GM23248 (cell line): ENCODE data around the genes BPNT1 and IARS2.

- RAMPAGE, long total RNA: no peak
Observed at GRCh38 chr1:220019858-220020251, 26.4 kb downstream of the EPRS1 start.

- RAMPAGE, long total RNA: start-site peak on the minus strand at chr1:220089763-220089835, 70 and 67 reads in 2 replicates
Observed at GRCh38 chr1:220089604-220090194, at the start of gene BPNT1. Gene BPNT1, minus strand, starts transcription at chr1:220089788.

DNA sequence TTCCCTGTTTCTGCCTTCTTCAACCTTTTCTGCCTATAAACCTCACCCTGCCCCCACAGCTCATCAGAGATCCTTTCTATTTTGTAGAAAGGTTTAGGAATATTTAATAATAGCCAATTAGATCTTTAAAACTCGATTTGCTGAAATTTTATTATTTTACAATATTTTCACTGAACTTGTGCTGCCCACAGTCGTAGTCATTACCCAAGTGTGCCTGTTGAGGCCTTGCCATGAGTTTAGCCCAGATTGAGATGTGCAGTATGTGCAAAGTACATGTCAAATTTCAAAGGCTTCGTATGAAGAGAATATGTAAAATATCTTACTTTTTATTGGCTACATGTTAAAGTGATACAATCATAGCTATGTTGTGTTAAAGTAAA lies 422 bp upstream of the IARS2 start:
- RAMPAGE, long total RNA: no peak

DNA sequence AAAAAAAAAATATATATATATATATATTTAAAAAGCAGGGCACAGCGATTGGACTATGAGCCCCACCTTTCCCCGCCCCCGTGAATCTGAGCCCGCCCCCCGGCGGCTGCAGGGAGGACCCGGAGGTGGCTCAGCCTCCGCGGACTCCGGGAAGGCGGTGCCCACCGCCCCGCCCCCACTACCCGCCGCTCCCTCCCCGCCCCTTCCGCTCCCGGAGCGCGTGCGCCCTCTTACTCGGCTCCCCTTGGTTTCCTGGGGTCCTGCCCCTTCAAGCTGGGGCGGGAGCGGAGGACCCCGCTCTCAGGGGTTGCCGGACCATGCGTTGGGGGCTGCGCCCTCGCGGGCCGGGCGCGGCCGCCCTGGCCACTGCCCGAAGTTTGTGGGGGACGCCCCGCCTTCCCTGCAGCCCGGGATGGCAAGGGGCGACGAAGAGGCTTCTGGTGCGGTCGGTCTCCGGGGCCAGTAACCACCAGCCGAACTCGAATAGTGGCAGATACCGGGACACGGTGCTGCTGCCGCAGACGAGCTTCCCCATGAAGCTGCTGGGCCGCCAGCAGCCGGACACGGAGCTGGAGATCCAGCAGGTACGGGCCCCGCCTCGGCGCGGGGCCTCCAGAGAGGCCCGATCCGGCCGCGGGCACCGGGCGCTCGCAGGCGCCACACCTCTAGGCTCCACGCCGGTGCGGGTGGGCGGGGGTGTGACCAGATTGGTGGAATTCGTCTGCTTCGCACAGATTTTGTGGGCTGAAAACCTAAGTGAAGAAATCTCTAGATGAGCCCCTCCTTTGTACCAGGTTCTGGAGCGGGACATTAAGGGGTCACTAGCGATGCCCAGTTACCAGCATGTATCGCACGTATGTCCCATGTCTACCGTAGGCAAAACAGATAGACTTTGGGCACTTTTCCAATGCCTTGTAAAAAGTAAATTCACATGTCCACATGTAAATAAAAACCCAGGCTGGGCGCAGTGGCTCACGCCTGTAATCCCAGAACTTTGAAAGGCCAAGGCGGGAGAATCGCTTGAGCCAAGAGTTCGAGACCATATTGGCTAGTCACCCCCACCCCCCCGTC lies at the start of gene IARS2:
TSS of gene IARS2 (plus strand) at position 233 of the 1,071 bp plus-strand sequence.
- RAMPAGE, long total RNA: start-site peak on the plus strand centred at position 241 of the sequence, 81 bp wide, 425 and 447 reads in 2 replicates

GRCh38 chr1:220206598-220207178 lies 65.6 kb downstream of the RAB3GAP2 start:
- RAMPAGE, long total RNA: no peak

DNA sequence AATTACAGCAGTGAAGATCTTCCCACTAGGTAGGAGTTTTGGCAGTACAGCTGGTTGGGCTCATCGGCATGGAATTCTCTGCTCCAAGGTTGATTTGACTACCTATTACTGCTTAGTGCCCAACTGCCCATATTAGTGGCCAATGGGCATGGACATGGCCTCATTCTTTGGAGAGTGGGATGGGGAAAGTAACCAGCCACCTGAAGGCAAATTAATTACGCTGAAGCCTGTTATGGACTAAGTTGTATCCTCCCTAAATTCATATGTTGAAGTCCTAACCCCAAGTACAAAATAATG lies 88.6 kb upstream of the RAB3GAP2 start:
- RAMPAGE, long total RNA: no peak

GRCh38 chr1:220750047-220750686 lies 2.0 kb downstream of the MTARC2 start:
- RAMPAGE, long total RNA: no peak

DNA sequence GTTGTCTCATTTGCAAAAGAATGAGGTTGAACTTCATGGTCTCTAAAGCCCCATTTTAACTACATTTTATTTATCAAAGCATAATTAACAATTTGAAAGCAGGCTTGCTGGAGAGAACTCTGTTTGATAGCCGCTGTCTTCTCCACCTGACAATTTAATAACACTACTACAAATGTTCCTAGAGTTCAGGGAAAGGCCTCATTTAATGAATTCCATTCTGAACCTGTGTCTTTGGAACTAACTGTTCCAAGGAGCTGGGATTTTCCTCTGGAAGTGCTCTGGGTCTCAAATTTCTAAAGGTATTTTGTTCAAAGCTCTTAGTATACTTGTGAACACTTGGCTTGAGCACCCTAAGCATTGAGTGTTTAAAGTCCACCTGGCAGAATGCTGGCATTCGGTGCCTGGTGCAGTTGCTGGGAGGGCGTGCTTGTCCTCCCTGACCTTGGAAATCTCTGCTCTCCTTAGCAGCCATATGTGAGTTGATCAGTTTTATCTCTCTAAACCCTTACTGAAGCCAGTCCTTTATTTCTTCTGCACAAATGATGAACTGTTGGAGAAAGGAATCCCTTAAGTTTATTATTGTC lies 2.9 kb downstream of the MTARC2 start:
- RAMPAGE, long total RNA: no peak

- RAMPAGE, long total RNA: no peak
Observed at GRCh38 chr1:220762017-220762410, 13.9 kb downstream of the MTARC2 start.

DNA sequence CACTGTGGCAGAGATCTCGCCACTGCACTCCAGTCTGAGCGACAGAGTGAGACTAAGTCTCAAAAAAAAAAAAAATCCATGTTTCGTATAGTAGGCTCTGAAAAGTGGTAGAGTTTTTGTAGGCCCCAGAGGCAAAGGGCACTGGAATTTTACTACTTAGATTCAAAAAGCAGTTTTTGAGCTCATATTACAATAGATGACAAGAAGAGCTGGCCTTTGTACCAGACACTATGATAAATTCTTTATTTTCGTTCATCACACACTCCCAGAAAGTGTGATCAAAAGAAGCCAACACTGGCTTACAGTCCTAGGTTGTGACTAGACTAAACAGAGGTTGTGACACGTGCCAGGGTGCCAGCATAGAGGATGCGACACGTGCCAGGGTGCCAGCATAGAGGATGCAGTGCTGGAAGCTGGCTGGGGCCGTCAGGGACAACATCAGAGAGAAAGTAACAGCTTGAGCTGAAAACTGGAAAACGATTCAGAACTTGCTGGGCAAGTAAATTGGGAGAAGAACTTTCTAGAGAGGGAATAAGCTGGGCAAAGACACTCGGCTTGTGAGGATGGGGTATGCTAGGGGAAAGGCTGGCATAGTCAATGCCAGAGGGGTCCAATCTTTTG lies 2.1 kb downstream of the MTARC1 start:
- RAMPAGE, long total RNA: no peak

- RAMPAGE, long total RNA: no peak
Observed at GRCh38 chr1:220818733-220819078, 32.0 kb downstream of the MTARC1 start.

DNA sequence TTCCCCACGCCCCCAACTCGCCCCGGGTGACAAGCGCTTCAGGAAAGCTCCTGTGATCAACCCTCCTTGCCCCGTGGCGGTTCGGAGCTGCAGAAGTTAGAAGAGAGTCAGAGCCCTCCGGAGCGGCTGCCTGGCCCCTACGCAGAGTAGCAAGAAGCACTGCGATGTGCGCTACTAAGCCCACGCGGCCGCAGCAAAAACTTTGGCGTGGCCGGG lies 281 bp upstream of the HLX start:
- RAMPAGE, long total RNA: no peak

DNA sequence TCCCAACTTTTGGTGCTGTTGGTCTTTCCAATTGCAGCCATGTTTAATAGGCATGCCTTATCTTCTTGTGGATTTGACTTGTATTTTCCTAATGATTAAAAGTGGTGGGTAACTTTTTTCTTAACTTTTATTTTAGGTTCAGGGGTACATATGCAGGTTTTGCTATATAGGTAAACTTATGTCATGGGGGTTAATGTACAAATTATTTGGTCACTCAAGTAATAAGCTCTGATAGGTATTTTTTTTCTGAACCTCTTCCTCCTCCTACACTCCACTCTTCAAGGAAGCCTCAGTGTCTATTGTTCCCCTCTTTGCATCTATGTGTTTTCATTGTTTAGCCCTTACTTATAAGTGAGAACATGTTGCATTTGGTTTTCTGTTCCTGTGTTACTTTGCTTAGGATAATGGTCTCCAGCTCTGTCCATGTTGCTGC lies 429.1 kb downstream of the DUSP10 start:
- RAMPAGE, long total RNA: no peak

GRCh38 chr1:221552731-221553304 lies 189.1 kb downstream of the DUSP10 start:
- RAMPAGE, long total RNA: no peak

GRCh38 chr1:221716753-221717130 lies 25.1 kb downstream of the DUSP10 start:
- RAMPAGE, long total RNA: no peak

- RAMPAGE, long total RNA: no peak
Observed at GRCh38 chr1:221793272-221794081, 51.6 kb upstream of the DUSP10 start.

DNA sequence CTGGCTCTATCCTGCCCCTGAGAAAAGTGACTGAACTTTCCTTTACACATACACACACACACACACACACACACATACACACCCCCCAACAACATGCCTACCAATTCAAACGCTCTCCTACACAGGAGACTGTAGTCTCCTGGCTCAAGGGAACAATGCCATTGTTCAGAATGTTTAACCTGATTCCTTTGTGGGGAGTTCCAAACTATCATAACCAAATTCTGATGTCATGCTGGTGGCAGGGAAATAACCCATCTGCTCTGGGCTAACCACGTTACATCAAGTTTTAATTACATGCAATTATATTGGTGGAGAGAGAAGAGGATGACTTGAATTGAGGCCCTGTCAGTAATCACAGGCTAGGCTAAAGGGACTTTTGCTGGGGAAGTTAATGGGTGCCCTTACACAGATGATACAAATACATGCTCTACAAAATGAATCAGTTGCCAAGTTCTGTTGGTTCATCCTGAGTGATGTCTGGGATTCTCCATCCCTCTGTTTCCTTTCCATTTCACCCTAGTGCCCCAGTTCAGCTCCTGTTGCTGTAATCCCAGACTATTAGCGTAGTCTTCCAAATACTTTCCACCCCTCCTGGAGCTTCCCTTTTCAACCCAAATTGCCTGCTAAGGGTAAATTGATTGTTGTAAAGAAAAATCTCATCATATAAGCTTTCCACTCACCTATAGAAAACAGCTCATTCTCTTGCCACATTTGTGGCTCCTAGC lies 52.5 kb upstream of the DUSP10 start:
- RAMPAGE, long total RNA: no peak

DNA sequence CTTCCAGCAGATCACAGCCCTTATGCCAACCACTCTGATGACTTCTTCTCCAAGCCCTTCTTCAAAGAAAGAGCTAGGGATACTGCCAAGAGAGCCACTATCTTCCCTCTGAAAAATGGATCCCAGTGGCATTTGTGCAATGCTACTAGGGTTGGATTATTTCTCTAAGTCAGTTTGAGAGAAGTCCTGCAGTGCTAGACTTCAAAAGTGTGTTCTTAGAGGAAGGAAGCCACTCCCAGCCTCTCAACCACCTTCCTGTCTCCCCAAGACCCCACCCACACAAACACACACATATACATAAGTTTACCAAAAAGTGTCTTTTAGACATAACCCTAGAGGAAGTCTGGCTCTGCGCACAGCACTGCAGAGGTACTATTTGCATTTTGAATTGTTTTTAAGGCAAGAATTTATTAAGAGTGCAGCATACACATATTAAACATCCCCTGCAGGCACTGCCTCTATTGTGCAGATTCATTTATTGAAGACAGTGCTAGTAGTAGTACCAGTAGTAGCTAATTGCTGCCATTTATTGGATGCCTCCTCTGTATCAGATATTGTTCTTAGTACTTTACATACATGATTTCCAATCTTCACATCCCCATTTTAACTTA lies 127.3 kb downstream of the HHIPL2 start:
- RAMPAGE, long total RNA: no peak

DNA sequence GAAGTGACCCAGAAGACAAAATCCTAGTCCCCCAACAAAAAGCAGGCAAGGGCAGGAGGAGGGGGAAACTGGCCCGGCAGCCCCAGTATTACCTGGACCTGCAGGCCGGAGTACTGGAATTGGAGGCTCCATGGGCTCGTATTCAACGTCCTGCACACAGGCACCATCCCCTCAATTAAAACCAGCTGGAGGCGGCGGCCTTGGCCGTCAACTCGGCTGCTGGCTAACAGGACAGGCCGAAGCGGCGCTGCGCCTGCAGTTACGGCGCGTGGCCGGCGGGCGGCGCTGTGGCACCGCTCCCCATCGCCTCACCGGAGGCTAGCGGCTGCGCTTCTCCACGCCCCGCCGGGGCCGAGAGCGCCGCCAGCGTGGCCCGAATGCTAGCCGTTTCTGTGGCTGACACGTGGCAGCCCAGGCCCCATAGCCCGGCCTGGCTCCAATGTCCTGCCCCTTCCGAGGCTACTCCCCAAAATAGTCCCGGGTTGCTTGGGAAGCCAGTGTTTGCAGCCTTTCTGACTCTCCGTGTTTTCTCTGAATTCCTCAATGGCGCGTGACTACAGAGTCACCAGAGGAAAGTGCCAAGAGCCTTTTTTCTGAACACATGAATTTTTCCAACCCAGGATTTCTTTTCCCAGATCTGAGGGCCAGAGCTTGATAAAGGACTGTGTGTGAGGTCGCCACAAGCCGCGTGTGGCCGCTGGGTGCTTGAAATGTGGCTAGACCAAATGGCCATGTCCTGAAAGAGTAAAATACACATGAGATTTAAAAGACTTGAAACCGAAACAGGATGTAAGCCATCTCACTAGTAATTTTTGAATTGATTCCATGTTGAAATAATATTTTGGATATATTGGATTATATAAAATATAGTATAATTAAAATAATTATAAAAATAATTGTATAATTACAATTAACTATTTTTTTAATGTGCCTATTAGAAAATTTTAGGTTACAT lies 82.4 kb downstream of the HHIPL2 start:
- RAMPAGE, long total RNA: no peak

GRCh38 chr1:222521238-222521640 lies 26.7 kb downstream of the HHIPL2 start:
- RAMPAGE, long total RNA: no peak